Transverse colon (tissue), 4 donors: ENCODE measurements around a stretch of chr2.

GRCh38 chr2:63977765-63978442, 41.3 kb downstream of the VPS54 start:
- PRO-cap, result no peak
- RAMPAGE, long total RNA, 4 experiments, result no peak in any of the 4 experiments

DNA sequence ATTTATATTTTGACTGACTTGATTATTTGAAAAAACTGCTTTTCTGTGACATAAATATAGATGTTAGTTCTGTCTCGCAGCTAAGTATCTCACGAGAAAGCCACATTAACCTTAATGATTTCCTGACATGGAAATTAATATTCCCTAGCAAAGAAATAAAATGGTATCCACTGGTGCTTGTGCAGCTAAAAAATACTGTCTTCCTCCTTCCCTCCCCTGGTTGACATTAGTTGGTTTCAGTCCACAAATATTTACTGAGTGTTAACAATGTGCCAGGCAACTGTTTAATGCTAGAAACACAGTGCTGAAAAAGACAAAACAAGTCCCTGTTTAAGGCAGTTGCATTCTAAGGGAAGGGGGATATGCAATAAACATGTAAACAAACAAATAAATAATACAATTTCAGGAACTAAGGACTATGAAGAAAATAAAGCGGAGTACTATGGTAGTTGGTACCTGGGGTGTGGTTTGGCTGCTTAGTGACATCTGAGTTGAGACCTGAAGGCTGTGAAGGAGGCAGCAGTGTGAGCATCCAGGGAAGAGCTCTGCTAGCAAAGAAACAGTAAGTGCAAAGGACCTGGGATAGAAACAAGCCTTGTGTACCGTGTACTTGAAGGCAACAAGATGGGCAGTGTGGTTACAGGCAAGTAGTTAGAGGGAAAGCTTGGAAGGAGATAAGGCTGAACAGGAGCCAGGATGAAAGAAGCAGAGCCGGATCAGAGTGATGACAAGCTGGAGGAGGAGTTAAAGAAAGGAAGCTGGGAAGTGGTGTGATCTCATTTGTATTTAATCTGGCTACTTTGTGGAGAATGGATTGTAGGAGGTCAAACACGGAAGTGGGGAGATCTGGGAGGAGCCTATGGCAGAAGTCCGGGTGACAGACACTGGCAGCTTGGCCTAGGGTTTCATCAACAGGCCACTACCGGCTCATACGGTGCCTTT, 44.5 kb upstream of the VPS54 start:
- PRO-cap, result no peak
- RAMPAGE, long total RNA, 4 experiments, result no peak in any of the 4 experiments

GRCh38 chr2:64129871-64130491, 14.2 kb downstream of the PELI1 start:
- PRO-cap, result no peak
- RAMPAGE, long total RNA, 4 experiments, result no peak in any of the 4 experiments

DNA sequence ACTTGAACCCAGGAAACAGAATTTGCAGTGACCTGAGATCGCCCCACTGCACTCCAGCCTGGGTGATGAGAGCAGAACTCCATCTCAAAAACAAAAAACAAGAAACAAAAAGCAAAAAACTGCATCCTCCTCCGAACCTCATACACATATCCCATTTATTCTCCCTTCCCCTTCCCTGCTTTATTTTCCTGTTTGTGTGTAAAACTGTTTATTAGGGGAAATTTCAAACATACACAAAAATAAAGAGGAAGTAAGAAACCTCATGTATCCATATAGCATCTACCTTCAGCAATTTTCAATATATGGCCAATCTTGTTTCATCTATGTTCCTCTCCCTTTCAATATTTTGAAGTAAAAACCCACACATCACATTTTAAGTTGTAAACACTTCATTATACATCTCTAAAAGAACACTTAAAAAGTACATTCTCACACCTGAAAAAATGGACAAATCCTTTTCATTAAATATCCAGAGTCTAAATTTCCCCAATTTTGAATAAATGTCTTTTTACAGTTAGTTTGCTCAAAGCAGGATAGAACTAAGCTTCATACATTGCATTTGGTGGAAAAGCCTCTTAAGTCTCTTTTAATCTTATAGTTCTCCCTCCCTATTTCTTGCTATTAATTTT, 5.5 kb downstream of the PELI1 start:
- PRO-cap, result no peak
- RAMPAGE, long total RNA, 4 experiments, result start-site peak on the minus strand in 1 of 4 experiments, centred at position 368 of the sequence, 15 reads per replicate

DNA sequence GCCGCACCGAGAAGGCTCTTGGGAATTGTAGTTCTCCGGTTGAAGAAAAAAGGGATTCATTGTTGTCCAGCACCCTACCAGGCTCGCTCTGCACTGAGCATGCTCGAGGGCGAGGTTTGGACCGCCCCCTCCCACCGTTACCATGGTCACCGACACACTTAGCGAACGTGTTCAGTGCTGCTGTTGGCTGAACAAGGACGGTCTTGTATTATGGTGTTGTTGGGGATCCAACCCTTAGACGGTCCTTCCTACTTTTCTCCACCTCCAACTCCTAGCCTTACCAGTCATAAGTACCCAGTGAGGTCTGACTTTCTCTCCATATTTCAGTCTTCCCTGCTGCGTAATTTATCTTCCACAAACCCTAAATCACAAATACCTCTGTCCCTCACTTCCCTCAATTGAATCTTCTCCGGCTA, 298 bp upstream of the PELI1 start:
- PRO-cap, result bidirectional peak, plus-strand start at position 174 of the sequence, minus-strand start outside the sequence
- RAMPAGE, long total RNA, 4 experiments, result no peak in any of the 4 experiments

- PRO-cap, result unidirectional peak, minus-strand start at chr2:64223199
- RAMPAGE, long total RNA, 4 experiments, result no peak in any of the 4 experiments
Measured at GRCh38 chr2:64223128-64223595, 78.9 kb upstream of the PELI1 start.

DNA sequence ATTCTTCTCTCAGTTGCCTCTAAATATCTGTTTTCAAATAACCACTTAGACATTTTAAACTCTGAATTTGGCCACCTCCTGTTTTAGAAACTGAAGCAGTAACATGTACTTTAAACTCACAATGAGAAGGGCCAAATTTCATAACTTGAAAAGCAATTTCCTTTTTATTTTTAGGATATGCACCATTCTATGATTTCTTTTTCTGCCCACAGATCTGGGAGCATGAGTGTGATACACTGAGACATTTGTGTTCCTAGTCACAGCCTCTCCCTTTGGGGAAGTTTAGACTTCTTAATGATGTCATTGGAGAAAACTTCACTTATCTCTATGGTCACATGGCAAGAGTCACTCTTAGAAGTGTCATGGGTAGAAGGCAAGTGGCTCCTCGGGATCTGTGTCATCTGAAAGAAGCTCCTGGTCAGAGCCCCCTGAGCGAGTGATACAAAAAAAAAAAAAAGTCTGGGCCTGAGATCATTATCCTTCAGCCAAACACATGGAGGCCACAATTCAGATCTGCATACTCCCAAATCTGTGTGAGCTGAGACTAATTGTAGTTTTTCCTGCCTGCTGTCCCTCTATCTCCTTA, 62.6 kb upstream of the LGALSL start:
- PRO-cap, result no peak
- RAMPAGE, long total RNA, 4 experiments, result no peak in any of the 4 experiments

- PRO-cap, result bidirectional peak, plus-strand start at chr2:64405094, minus-strand start at chr2:64404919
- RAMPAGE, long total RNA, 4 experiments, result no peak in any of the 4 experiments
Measured at GRCh38 chr2:64404791-64405247, 49.1 kb upstream of the LGALSL start.

DNA sequence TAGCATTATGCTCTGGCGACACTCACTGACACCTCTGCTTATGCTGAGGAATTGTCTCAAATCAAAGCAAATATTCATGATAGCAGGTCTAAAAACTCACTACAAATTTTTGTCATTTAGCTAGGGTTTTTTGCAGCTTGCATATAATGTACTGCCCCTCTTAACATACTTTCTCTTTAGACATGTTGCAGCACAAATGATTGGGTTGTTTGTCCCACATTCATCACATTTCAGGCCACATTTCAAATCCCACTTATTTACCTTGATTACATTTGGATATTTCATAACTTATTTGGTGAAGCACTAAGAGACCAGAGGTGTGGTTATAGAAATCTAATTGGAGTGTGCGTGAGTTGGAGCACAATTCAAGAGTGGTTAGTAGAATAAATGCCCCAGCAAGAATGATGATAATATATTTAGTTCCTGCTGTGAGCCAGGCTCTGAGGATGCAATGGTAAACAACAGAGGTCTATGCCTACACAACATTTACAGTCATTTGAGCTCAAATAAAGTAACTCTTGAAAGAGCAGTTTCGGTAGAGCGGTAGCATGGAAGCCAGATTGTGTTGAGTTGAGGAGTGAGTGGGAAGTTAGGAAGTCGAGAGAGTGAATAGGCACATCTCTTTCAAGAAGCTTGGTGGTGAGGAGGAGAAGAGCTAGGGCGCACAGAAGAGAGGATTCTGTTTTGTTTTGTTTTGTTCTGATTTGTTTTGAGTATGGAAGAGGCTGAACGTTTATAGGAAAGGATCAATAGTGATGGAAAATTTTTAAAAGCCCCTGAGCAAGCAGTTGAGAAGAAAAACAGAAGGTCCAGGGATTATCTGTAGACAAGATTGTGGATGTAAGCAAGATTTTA, 15.3 kb downstream of the AFTPH start:
- PRO-cap, result no peak
- RAMPAGE, long total RNA, 4 experiments, result start-site peak on the plus strand in 1 of 4 experiments, centred at position 528 of the sequence, 13 reads per replicate

- PRO-cap, result bidirectional peak, plus-strand start at chr2:64649258, minus-strand start at chr2:64649138
- RAMPAGE, long total RNA, 4 experiments, result no peak in any of the 4 experiments
Measured at GRCh38 chr2:64648871-64649497, 4.7 kb downstream of the SERTAD2 start.

DNA sequence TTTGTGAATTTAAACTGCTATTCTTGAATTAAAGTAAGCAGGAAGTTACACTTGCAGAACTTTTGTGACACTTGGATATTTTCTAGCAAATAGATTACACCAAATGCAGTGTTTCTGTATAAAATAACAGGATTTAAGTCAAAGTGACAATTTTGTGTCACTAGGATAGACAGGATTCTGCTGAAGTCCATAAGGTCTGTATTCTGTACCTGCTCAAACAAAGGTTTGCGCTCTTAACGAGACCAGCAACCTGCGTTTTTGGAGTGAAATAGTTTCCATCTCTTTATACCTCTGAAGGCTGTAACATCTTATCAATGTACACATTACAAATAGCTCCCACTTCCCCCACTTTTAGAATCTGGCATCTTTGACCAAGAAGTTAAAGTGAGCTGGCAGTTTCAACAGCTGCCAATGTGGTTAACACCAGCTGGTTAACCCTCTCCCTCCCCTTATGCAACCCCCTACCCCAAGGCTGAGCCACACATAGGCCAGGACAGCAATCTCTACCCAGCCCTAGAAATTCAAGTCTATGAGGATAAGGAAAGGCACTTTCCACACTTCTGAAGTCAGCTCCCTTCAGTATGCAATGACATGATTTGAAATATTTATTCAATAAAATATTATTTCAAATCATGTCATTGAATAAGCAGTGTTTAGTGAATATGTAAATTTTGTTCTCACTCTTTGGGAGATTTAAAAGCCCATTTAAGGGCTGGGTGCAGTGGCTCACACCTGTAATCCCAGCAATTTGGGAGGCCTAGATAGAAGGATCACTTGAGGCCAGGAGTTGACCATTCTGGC, 2.2 kb upstream of the SERTAD2 start:
- PRO-cap, result no peak
- RAMPAGE, long total RNA, 4 experiments, result no peak in any of the 4 experiments

DNA sequence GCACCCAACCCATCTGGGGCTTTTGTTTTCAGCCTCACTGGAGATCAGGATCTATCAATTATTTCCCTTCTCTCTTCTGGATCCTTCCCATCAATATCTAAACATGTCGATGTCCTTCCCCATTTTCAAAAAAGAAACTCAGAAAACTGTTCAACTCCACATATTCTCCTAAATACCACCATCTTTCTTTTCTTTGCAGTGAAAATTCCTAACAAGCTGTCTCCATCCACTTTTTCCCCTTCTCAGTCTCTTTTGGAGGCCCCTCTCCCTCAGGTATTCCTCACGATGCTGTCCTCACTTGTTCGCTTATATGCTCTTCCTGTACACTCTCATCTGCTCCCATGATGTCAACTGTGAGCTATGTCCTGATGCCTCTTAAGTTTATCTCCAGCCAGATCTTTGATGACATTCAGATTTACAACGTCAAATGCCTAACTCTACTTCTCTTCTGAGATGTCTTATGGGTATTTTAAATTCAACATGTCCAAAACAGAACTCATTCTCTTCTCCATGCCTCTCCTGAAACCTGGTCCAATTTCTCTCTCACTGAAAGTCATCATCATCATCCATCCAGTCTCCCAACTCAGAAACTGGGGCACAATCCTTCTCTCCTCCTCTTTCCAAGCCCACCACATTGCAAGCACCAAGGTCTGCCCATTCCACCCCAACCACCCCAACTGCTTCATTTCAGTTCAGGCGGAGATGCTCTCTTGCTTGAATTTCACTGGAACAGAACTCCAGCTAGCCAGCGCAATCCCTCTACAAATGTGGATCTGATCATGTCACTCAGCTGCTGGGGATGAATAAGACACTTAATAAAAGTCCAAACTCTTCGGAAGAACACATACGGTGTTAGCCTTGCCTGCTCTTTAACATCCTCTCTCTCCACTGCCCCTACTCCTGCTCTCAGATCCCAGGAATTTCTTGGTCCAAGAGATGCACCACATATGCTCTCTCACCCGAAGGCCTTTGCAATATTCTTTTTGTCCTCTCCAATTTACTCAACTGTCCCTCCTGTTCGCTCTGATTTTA, 55.3 kb upstream of the SERTAD2 start:
- PRO-cap, result no peak
- RAMPAGE, long total RNA, 4 experiments, result no peak in any of the 4 experiments

- PRO-cap, result bidirectional peak, plus-strand start at chr2:64932692, minus-strand start at chr2:64932412
- RAMPAGE, long total RNA, 4 experiments, result start-site peak on the minus strand in 1 of 4 experiments, at chr2:64932433-64932490 at its widest, 21 reads per replicate
Measured at GRCh38 chr2:64932174-64932880, 56.9 kb upstream of the SLC1A4 start.

- PRO-cap, result no peak
- RAMPAGE, long total RNA, 4 experiments, result no peak in any of the 4 experiments
Measured at GRCh38 chr2:64989546-64989855, 302 bp downstream of the SLC1A4 start.

DNA sequence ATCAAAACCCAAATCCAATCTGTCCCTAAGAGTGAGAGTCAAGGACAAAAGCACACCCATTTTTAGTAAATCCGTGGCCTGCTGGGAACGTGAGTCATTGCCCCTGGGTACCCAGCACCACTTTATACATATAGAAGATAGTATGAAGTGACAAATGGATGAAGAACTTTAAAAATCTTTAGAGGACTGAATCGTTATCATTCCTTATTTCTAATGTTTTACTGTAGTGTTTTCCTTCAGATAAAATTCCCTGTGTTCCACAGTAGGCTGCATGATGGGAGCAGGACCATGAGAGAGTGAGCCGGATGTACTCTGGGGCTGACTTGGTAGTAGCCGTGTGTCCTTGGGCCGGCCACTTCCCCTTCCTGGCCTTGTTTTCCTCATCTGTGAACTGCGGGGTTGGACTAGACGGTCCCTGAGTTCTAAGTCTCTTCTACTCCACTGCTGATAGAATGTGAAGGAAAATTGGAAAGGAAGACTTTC, 28.5 kb upstream of the CEP68 start:
- PRO-cap, result no peak
- RAMPAGE, long total RNA, 4 experiments, result no peak in any of the 4 experiments

- PRO-cap, result bidirectional peak, plus-strand start at chr2:65030720, minus-strand start at chr2:65030584
- RAMPAGE, long total RNA, 4 experiments, result start-site peak on the plus strand in 3 of 4 experiments, at chr2:65030720-65030750 at its widest, 22 to 126 reads per replicate
Measured at GRCh38 chr2:65030427-65030871, 25.8 kb upstream of the CEP68 start.

- PRO-cap, result no peak
- RAMPAGE, long total RNA, 4 experiments, result no peak in any of the 4 experiments
Measured at GRCh38 chr2:65035461-65036073, 20.6 kb upstream of the CEP68 start.

DNA sequence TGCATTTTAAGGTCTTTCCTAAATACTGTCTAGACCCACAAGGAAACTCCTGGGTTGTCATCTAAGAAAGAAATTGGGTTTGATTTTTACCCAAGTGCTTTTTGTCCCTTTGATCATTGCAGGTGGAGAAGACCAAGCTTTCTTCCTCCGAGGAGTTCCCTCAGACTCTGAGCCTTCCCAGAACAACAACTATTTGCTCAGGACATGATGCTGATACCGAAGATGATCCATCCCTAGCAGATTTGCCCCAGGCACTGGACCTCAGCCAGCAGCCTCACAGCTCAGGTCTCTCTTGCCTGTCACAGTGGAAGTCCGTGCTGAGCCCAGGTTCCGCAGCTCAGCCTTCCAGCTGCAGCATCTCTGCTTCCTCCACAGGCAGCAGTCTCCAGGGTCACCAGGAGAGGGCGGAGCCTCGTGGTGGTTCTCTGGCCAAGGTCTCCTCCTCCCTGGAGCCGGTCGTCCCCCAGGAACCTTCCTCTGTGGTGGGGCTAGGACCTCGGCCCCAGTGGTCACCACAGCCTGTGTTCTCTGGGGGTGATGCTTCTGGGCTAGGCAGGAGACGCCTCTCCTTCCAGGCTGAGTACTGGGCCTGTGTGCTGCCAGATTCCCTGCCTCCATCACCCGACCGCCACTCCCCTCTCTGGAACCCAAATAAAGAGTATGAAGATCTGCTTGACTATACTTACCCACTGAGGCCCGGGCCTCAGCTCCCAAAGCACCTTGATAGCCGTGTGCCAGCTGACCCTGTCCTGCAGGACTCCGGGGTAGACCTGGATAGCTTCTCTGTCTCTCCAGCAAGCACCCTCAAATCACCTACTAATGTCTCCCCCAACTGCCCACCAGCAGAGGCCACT, 15.3 kb downstream of the CEP68 start:
- PRO-cap, result no peak
- RAMPAGE, long total RNA, 4 experiments, result no peak in any of the 4 experiments

DNA sequence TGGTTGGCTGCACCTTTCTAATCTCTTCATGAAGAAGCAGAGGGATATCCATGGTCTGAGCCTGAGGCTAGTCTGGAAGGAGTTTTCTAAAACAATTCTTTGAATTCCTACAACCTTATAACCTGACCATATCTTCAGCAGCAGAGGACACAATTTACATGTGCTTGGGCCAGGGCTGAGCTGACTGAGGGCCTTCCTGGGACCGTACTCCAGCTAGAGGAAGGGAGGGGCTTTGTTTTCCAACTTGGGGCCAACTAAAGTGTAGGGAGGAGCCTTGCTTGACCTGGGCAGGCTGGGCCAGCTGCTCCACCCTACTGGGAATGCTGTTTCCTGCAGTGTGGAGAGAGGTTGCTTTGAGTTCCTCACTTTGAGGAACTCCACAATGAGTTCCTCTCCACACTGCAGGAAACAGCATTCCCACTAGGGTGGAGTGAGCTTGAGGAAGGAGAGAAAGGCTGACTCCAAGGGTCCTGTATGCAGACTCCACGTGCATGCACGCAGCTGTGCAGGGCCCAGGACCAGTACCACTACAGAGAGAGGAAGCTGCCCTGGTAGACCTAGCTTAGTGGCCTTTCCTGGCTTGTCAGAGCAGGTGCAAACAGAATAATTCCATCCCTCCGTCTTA, 19.6 kb downstream of the CEP68 start:
- PRO-cap, result no peak
- RAMPAGE, long total RNA, 4 experiments, result no peak in any of the 4 experiments

- PRO-cap, result no peak
- RAMPAGE, long total RNA, 4 experiments, result start-site peak on the minus strand in 1 of 4 experiments, at chr2:65117206-65117353 at its widest, 5 reads per replicate
Measured at GRCh38 chr2:65116628-65117393, 13.1 kb downstream of the RAB1A start.